Measurements from ENCODE around the gene PYCARD.

GRCh38 chr16:30956720-30957412 is 688 bp upstream of the SETD1A start:
- PRO-cap = bidirectional peak, plus-strand start at chr16:30957300, minus-strand start at chr16:30957072

- PRO-cap = no peak
These were observed 9.6 kb downstream of the STX1B start for GRCh38 chr16:31000668-31001454.

DNA sequence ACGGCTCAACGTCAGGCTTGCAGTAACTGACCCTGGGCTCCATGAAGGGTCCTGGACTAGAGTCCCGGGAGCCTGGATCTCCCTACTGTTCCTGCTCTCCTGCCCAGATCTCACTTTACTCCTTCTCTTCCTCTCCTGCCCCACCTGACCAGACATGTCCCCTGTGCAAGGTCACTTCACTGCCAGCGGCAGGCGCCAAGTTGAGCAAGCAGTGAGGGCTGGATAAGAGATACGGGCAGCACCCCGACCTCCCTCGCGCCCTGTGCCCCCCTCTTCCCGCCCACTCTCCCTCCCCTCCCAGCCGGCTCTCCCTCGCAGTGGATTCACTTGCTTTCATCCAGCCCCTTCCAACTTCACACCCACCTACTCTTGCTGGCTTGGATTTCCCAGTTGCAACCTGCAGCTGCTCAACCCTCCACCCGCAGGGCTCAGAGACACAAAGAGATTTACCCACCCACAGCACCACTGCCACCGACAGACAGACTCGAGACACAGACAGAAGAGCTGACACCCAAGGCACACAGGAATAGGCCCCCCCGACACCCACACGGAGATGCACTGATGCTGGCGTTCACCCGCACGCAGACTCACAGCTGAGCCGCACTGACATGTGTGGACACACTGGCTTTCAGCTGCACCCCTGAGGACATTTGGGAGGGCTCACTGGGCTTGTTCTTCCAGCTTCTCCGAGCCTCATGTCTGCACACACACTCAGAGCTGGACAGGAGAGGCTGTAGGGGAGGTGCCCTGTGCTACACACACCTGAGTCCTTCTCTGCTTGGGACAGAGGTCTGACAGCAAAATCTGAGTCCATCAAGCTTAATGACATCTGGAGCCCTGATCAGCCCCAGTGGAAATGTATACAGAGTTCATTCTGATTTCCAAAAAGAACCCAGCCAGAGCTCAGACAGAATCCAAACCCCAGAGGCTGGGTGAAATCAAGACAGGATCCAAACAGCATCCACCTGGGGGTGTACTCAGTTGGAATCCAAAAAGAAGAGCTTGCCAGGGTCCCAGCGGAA is 8.2 kb downstream of the STX1B start:
- PRO-cap = no peak

DNA sequence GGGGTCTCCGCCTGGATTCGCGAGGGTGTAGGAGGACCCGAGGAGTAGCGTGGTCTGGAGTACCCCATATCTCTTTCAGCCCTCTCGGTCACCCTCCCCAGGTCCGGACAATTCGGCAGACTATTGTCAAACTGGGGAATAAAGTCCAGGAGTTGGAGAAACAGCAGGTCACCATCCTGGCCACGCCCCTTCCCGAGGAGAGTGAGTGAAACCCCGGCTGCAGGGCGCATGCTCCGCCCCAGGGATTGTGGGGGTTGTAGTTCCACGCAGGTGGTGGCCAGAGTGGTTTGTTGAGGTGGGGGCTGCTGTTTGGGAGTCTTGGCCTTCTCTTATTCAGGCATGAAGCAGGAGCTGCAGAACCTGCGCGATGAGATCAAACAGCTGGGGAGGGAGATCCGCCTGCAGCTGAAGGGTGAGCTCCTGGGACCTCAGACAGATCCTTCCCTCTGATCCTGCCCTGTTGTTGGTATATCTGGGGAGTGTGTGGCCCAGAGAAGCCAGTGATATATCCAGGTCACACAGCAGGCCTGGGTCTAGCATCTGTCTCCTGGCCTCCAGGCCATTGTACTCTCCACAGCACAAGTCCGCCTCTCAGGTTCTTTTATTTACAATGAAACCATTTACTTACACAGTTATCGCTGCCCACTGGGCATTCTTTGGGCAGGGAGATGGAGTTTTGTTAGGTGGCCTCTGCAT is 915 bp downstream of the STX4 start:
- PRO-cap = bidirectional peak, plus-strand start at position 282 of the sequence, minus-strand start at position 140 of the sequence

DNA sequence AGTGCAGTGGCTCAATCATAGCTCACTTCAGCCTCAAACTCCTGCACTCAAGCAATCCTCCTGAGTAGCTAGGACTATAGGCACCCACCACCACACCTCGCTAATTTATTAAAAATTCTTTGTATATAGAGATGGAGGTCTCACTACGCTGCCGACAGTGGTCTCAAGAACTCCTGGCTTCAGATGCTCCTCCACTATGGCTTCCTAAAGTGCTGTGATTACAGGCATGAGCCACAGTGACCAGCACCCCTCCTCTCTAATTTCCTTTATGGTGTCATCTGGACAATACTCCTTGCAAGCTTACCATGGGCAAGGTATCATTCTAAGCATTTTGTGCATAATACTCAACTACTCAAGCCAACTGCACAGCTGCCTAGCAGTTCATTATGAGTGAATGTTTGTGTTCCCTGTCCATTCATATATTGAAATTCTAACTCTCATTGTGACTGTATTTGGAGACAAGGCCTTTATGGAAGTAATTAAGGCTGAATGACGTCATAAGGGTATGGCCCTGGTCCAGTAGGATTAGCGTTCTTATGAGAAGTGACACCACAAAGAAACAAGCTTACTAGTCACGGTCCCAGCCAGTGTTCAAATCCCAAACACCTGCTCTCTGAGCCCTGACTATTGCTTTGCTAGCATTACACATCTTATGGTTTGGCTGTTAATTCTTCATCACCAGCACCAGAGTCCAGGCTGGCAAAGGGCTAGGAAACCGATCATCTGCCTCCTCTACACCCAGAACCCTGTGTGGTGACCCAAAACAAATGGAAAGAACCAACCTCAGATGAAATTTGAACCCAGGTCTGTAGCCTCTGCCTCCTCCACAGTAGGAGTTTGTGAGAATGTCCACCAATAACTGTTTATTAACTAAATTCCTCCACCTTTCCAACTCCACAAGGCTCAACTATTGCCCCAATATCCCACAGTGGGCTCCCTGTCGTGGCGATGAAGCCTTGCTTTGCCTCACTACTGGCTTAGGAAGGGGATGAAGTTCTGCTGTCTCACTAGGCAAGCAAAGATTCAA is 2.2 kb downstream of the ZNF668 start:
- PRO-cap = bidirectional peak, plus-strand start at position 687 of the sequence, minus-strand start at position 421 of the sequence

GRCh38 chr16:31202015-31203059 is at the start of gene PYCARD:
TSS of gene PYCARD (minus strand) at chr16:31202760.
- PRO-cap = unidirectional peak, plus-strand start at chr16:31202108; bidirectional peak, plus-strand start at chr16:31202449, minus-strand start at chr16:31202335; bidirectional peak, plus-strand start at chr16:31202837, minus-strand start at chr16:31202702

DNA sequence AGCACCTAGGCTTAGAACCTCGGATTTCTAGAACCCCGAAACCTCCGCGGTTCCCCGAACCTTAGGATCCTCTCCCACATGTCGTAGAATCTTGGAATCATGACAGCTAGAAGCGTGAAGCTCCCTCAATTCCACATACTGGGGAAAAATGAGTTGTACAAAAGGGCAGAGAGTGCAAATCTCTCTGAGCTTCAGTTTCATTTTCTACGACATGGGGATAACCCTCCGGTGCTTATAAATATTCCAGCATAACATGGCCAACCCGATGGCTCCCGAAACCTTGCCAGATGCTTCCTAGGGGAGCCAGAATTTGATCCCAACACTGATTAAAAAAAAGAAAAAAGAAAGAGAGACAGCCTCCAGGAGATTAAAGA is 487 bp upstream of the PYCARD start:
- PRO-cap = no peak

GRCh38 chr16:31351752-31352442 is 3.1 kb upstream of the ITGAX start:
- PRO-cap = bidirectional peak, plus-strand start at chr16:31352320, minus-strand start at chr16:31352002

DNA sequence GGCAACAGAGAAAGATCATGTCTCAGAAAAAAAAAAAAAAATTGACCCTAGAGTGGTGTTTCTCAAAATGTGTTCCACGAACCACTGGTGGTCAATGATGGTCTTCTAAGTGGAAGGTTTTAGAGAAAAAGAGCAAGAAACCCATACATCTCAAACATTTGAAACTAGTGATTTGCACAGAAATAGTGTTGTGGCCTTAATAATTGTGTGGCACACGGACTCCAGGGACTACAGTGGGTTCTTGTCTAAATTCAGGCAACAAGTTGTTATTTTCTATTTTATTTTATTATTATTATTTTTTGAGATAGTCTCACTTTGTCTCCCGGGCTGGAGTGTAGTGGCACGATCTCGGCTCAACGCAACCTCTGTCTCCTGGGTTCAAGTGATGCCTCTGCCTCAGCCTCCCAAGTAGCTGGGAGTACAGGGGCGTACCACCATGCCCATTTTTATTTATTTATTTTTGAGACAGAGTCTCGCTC is 9.1 kb upstream of the ITGAD start:
- PRO-cap = no peak

- PRO-cap = no peak
These were observed 1.9 kb downstream of the SLC5A2 start for GRCh38 chr16:31484472-31485548.

- PRO-cap = no peak
These were observed 1.7 kb upstream of the KRBOX5 start for GRCh38 chr16:31711273-31711848.

- PRO-cap = no peak
These were observed 3.6 kb upstream of the ZNF267 start for GRCh38 chr16:31869990-31870367.

DNA sequence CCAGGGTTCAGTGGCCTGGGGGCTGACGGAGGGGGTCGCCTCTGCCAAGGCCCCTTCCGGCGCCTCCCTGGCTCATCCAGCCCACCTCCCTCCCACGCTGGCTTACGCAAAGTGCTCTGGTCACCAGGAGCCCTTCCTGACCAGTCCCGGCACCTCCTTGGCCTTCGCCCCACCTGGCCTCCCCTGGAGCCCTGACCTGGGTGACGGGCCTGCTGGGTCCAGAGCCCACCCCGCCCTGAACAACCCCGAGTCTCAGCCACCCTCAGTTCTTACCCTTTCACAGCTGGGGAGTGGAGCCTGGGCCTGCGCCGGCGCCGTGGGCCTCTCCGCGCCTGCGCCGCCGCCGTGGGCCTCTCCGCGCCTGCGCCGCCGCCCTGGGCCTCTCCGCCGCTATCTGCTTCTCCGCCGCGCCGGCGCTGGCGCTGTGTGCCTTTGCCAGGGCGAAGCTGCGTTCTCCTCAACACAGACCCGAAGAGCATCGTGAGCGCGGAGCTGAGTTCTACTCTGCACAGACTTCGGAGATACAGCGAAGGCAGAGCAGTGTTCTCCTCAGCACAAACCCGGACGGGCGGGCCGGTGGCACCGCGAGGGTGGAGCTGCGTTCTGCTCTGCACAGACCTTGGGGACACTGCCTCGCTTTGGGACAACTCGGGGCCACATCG is 247.6 kb downstream of the TP53TG3F start:
- PRO-cap = no peak

GRCh38 chr16:34160437-34160761 is 701.0 kb downstream of the TP53TG3F start:
- PRO-cap = no peak

- PRO-cap = no peak
These were observed 1683.6 kb downstream of the TP53TG3F start for GRCh38 chr16:35142985-35143340.

DNA sequence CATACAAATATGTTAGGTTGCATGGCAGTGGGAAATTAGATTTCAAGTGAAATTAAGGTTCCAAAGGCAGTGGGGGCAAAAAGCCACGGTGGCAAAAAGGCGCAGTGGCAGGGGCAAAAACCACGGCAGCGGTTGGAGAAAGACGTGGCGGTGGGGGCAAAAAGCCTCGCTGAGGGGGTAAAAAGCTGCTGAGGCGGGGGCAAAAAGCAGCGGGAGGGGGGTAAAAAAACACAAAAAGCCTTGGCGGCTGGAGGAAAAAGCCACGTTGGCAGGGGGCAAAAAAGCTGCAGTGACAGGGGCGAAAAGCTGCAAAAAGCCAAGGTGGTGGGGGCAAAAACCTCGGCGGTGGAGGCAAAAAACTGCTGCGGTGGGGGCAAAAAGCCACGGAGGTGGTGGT is 194.1 kb downstream of the SHCBP1 start:
- PRO-cap = no peak

- PRO-cap = no peak
These were observed 16.6 kb upstream of the SHCBP1 start for GRCh38 chr16:46637845-46638061.

DNA sequence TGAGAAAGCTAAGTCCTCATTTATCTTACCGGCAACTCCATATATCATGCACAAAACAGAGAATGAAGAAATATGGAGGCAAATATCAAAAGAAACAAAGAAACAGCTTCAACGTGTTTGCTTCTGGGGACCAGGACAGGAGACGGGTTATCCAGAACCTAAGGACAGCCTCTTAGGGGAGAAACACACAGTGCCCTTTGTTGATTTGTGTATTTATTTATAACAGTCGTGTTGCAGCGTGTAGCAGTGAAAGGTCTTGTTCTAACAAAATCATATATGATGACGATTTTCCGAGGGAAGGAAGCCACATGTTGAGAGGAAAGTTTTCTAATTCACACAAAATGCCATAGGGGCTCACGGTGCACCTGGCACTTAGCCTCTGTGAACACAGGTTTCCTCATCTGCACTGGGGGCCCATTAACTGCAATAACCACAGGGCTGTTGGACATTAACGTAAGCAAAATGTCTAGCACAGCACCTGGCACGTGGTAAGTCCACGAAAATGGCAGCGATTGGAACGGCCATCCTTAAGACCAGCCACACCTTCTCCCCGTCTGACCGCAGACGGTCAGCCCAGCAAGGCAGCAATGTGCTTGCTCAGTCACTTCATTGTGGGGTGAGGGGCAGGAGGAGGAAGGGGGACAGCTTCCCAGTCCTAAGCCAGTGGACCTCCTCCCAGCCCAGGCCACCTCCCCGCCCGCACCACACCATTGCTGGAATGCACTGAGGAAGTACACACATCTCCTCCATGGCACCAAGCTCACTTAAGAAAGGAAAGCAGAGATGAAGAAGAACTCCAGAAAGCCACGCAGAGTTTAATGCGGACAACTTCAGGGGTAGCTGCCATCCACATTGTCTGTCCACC is 8.4 kb upstream of the MYLK3 start:
- PRO-cap = no peak

DNA sequence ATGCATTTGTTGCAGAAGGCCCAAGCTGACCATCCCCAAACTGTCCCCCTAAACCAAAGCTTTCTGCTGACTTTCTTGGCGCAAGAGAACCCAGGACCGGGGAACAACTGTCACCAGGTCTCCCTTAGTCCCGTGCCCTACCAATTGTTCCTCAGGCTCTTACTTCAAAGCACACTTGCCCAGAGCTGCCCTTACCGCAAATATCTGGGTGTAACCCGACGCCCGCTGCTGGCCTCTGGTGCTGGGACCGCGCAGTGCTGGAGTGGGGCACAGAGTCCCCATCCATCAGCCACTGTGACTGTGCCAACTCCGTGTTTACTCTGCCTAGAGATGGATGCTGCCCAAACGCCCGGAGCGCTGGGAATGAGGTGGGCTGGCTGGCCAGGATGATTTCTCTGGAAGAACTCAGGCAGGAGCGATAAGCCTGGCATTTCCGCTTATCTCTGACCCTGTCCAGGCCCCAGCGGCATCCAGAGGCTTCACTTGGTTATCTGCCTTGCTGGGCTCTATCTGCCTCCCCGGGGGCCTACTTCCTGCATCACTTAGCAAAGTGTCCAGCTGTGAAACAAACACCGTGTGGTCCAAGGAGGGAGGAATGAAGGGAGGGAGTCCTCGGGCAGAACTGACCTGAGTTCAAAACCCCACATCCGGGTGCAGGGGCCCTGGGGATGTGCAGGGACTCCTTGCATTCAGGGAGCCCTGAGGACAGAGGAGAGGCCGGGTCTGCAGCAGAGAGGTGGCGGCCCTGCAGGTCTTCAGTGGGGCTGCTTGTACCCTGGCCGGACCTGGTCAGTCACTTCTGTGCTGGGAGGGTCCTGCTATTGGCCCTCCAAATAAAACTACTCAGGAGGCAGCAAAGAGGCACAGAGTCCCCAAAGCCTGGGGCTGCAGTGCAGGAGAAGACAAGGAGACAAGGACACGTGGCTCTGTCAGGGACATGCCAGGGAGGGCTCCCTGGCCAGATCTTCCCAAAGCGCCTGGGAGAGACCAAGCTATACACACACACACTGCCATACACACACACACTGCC is 9.4 kb upstream of the MYLK3 start:
- PRO-cap = no peak

DNA sequence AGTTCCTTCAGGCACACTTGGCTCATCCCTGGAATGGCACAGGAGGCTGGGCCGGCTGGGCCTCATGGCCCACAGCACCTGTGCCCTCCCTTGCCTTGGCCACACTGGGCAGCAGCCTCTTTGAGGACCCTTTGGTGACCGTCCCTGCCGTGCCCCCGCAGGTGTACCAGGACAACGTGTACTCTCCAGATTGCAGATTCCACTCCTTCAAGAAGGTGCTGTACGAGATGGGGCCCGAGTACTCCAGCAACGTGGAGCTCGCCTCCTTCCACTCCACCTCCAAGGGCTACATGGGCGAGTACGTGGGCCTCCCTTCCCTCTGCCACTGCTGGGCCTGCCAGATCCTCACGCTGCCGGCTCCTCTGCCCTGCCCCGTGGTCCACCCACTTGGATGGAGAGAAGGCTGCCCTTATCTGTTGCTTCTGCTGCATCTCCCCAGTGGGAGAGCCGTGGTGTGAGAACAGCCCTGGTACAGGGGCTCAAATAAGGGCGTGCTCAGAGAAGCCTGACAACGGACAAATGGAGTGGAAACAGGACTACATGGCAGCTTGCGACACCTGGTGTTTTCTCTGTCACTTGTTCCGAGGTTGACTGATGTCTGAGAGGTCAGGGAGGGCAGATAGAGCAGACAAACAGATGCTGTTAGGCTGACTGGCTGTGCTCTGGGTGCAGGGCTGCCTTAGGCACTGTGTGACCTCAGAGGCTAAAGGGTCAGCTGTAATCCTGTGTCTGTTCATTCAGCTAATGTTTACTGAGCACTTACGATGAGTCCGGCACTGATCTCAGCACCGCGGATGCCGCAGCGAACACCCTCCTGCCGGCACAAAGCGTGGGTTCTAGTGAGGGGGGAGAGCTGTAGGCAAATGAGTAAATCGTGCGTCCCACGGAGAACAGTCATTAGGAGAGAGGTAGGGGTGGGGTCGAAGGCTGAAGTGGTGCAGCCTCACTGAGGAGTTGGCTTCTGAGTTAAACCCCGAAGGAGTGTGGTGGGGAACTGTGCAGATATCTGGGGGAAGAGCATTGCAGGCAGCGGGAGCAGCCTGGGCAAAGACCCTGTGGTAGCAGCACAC is 34.6 kb downstream of the GPT2 start:
- PRO-cap = no peak